Adrenal gland (tissue), 7 donors: Measurements from ENCODE around the genes DLEU7, WDFY2 and ATP7B.

GRCh38 chr13:49998027-49998243 is 1.1 kb downstream of the TRIM13 start:
- PRO-cap, 3 experiments = no peak in any of the 3 experiments
- RAMPAGE, long total RNA, 4 experiments = no peak in any of the 4 experiments
- RRBS = no CpG with 5 or more reads among the region's 3 CpGs

- PRO-cap, 3 experiments = peak in 2 of 3 experiments; most common minus-strand start chr13:50080608 (in 1)
- RAMPAGE, long total RNA, 4 experiments = no peak in any of the 4 experiments
- RRBS = no CpG with 5 or more reads among the region's 17 CpGs
Measured at GRCh38 chr13:50080393-50080759, 65.1 kb downstream of the KCNRG start.

DNA sequence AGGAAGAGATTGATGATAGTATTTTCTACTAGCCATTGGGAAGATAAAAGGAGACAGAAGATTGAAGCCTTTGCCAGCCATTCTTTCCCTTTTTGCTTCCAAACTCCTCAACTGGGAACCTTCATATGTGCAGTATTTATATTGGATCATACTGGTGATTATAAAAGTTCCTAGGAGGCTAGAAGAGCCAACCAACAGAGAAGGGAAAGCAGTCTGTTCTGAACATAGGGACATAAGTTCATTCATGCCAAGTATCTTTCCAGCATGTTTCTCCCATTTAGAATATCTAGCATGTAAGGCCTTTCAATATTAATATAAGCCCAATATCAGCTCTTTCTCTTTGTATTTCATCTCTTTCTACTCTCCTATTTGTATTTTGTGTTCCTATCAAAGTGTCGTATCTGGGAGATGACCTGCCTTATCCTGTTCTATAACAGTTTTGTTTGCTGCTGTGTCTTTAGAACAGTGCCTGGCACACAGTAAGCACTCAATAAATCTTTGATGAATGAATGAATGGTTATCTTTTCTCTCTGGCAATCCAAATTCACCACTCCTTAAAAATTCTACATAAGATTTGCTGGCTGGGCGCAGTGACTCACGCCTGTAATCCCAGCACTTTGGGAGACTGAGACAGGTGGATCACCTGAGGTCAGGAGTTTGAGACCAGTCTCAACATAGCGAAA is 89.7 kb downstream of the KCNRG start:
- PRO-cap, 3 experiments = no peak in any of the 3 experiments
- RAMPAGE, long total RNA, 4 experiments = no peak in any of the 4 experiments
- RRBS = no CpG with 5 or more reads among the region's 4 CpGs

GRCh38 chr13:50119523-50120116 is 104.4 kb downstream of the KCNRG start:
- PRO-cap, 3 experiments = no peak in any of the 3 experiments
- RAMPAGE, long total RNA, 4 experiments = no peak in any of the 4 experiments
- RRBS = no CpG with 5 or more reads among the region's 4 CpGs

DNA sequence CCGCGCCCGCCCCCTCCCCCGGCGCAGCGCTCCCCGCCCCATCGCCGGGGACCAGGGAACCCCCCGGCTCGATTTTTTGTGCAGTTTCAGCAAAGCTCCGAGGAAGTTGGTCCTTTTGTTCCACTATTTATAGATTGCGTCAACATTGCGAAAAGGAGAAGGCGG is 110.1 kb downstream of the KCNRG start:
- PRO-cap, 3 experiments = peak in 3 of 3 experiments; most common plus-strand start position 41 of the sequence (in 1); most common minus-strand start position 102 of the sequence (in 2)
- RAMPAGE, long total RNA, 4 experiments = no peak in any of the 4 experiments
- RRBS = no CpG with 5 or more reads among the region's 15 CpGs

DNA sequence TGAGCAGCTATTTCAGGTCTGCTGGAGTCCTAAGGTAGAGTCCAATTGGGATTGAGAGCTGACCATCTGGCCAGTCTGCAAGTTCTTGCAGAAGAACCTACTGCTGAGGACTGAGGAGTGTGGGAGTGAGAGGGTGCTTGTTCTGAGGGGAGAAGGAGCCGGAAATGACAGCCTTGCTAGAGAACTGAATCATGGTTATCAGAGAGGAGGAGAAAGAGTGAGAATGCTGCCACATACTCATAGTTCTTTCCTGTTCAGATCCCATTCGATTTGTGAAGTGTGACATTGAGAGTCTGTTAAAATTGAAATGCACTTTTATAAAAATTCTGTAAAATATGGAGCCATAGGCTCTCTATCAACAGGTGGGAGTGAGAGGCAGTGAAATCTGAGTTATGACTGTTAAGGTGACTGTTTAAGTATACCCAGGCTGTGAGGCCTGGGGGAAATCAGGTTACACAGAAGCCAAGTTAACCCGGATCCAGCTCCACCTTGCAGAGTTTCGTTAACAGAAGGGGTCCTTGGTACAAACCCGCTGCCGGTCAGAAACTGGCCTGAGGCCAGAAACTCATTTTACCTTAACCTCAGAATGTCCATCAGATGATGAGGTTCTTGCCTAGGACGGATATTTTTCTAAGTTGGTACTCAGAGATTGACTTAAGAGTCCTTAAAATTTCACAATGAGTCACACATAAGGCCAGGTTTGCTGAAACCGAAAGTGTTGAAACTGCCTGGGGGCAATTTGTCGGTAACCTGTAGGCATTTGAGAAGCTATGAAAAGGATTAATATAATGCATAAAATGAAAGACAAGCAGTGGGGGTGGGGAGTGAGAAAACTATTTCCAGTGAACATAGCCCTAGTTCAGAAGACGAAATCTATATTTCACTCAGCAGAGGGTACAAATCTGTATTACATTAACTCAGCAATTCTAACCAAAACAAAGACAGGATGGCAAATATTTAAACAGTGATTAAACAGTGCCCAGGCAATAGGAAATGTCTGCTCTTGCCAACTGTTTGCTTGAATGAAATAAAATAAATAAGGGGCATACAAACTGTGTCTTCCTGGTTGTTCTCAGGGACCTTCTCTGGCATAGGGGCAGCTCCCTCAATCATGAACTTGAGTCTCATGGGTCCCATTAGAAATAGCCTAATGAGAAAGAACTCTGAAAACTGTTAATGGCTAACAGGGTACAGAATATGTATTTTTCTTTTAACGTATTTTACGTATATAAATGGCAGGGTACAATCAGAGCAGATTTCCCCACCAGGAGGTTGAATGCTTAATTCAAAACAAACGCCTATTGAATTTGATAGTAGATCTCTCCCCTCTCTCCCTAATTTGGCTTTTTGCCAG is 350.6 kb downstream of the KCNRG start:
- PRO-cap, 3 experiments = no peak in any of the 3 experiments
- RAMPAGE, long total RNA, 4 experiments = no peak in any of the 4 experiments
- RRBS = 11% methylated on average over 4 of the region's 13 CpGs

DNA sequence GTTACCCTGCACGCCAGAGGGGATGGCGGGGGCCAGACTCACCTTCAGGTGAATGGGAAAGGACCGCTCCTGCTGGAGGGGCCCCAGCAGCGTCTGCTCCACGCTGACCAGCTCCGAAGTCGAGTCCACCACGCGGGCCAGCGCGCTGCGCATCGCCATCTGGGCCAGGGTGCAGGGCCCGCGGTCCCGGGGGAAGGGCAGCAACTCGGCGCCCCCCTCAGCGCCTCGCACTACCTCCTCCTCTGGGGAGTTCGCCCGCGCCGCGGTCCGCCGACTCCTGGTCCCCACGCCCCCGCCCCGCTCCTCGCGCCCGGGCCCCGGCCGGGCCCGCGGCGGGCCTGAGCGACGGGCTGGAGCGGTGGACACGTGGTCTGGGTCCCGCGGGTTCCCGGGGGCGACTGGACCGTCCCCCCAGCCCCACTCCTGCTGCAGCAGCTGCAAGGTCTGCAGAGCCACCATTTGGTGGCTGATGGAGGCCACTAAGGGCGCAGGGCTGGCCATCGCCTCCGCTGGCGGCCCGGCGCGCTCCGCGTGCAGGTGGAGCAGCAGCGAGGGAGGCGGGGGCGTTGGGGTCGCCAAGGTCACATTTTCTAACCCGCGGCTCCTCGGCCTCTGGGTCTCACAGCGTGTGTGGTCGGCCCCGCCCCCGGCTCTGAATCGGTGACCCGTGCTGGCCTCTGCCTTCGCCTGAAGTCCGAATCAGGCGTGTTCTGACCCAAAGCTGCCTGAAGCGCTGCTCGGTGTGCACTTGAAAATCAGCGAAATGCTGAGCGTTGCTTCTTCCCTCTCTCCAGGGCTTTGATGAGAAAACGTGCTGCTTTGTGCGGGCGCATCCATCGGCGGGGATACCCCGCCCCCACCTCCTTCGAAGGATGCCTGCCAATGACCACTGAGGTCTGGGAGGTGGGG is at the start of gene DLEU7:
TSS of gene DLEU7 (minus strand) at position 547 of the 909 bp plus-strand sequence.
- PRO-cap, 3 experiments = no peak in any of the 3 experiments
- RAMPAGE, long total RNA, 4 experiments = no peak in any of the 4 experiments
- RRBS = 7% methylated on average over 11 of the region's 83 CpGs

- PRO-cap, 3 experiments = no peak in any of the 3 experiments
- RAMPAGE, long total RNA, 4 experiments = no peak in any of the 4 experiments
- RRBS = no CpG with 5 or more reads among the region's 10 CpGs
Measured at GRCh38 chr13:50982372-50982750, 72.8 kb downstream of the RNASEH2B start.

GRCh38 chr13:51174576-51175495 is 47.4 kb upstream of the FAM124A start:
- PRO-cap, 3 experiments = no peak in any of the 3 experiments
- RAMPAGE, long total RNA, 4 experiments = no peak in any of the 4 experiments
- RRBS = 94% methylated on average over 1 of the region's 19 CpGs

- PRO-cap, 3 experiments = no peak in any of the 3 experiments
- RAMPAGE, long total RNA, 4 experiments = start-site peak on the minus strand in 1 of 4 experiments, at chr13:51378348-51378352 at its widest, 22 reads per replicate
- RRBS = no CpG with 5 or more reads among the region's 3 CpGs
Measured at GRCh38 chr13:51378058-51378513, 38.6 kb downstream of the SERPINE3 start.

DNA sequence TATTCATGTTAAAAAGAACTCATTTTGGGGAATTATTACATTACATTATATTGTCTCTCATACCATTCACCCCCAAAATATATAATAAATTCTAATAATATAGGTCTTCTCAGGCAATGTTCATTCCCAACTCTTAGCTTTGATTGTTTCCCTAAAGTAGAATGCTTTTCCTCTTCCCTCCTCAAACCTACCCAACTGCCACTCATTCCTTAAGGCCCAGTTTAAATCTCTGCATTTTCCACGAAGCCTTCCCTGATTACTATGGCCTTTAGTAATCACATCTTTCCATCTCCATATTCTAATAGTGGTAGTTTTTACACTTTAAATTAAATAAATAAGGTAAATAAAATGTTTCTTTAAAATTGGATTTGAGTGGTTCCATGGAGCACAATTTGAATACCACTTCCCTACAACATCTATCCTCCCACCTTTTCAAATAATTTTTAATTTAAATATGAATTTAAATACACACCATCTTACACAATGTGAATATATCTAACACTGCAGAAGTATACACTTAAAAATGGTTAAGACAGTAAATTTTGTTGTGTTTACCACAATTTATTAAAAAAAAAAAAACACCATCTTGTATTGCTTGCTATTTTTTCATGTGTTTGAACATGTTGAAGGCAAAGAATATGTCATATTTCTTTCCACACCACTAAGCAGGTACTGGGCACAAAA is 20.8 kb downstream of the INTS6 start:
- PRO-cap, 3 experiments = no peak in any of the 3 experiments
- RAMPAGE, long total RNA, 4 experiments = no peak in any of the 4 experiments
- RRBS = no CpG with 5 or more reads among the region's 1 CpG

DNA sequence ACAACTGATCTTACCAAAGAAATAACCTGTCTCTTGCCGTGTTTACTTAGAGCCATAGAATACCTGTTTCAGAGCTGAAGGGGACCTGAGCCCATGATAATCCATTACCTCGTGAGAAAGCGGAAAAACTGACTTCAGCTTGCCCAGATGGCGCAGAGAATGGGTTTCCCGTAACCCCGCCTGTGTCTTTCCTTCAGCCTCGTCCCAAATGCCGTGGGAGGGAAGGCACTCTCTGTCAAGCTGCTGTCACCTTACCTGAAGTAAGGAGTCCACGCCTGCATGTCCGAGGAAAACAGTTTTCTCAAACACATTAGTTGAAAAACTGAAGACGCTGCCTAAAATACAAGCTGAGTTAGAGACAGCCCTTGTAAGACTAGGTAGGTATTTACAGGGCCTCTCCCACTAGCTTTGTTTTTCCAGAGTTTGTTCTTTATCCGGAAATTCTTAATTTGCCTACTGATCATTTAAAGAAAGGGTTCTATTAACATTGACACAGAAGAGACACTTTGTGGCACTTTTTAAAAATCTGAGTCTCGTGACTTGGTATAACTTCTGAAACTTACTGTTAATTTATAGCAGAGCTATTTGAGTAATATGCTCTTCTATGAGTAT is 1.2 kb upstream of the INTS6 start:
- PRO-cap, 3 experiments = peak in 3 of 3 experiments; most common plus-strand start position 185 of the sequence (in 1); most common minus-strand start position 161 of the sequence (in 3)
- RAMPAGE, long total RNA, 4 experiments = no peak in any of the 4 experiments
- RRBS = no CpG with 5 or more reads among the region's 13 CpGs

GRCh38 chr13:51551981-51552572 is 32.2 kb upstream of the WDFY2 start:
- PRO-cap, 3 experiments = peak in 1 of 3 experiments; most common plus-strand start chr13:51552337 (in 1); most common minus-strand start chr13:51552174 (in 1)
- RAMPAGE, long total RNA, 4 experiments = no peak in any of the 4 experiments
- RRBS = no CpG with 5 or more reads among the region's 3 CpGs

DNA sequence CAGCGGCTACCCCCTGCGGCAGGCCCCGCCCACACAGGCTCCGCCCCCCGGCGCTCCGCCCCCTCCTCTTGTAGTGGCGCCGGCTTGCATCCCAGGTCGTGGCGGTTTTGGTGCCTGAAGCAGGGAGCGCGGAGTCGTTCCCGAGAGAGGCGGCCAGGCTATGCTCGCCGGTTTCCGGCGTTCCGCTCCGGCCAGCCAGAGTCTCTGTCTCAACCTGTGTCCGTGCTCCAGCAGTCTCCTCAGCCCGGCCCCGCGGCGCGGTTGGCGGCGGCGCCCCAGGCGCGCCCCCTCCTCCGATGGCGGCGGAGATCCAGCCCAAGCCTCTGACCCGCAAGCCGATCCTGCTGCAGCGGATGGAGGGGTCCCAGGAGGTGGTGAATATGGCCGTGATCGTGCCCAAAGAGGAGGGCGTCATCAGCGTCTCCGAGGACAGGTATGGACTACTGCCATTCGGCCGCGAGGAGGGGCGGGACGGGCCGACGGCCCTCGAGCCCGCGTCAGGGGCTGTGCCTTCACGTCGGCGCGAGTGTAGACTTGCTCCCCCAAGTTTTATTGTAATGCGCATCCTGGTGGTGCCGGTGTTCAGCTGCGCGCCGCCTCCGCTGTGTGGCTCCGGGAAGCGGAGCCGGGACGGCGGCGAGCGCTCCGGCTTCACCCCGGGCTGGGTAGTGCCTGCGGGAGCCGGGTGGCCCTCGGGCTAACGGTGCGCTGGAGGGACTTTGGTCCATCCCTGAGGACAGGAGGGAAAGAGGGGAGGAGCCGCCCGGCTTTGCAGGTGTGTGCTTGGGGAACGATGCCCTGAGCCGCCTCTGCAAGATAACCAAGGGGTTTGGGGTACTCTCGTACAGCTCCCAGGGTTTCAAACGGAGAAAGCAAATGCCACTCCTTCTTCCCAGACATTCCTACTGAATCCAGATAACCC is at the start of gene WDFY2:
TSS of gene WDFY2 (plus strand) at position 71 of the 922 bp plus-strand sequence.
- PRO-cap, 3 experiments = peak in 3 of 3 experiments; most common plus-strand start position 104 of the sequence (in 2); most common minus-strand start position 442 of the sequence (in 2)
- RAMPAGE, long total RNA, 4 experiments = start-site peak on the plus strand in 3 of 4 experiments, centred at positions 108 to 111 of the sequence, 269 to 564 reads per replicate
- RRBS = 2% methylated on average over 28 of the region's 84 CpGs

- PRO-cap, 3 experiments = peak in 3 of 3 experiments; most common plus-strand start chr13:51585434 (in 2); most common minus-strand start chr13:51585469 (in 3)
- RAMPAGE, long total RNA, 4 experiments = no peak in any of the 4 experiments
- RRBS = no CpG with 5 or more reads among the region's 10 CpGs
Measured at GRCh38 chr13:51585314-51585978, 1.2 kb downstream of the WDFY2 start.

GRCh38 chr13:51851189-51851600 is 6.2 kb upstream of the TMEM272 start:
- PRO-cap, 3 experiments = no peak in any of the 3 experiments
- RAMPAGE, long total RNA, 4 experiments = no peak in any of the 4 experiments
- RRBS = no CpG with 5 or more reads among the region's 6 CpGs

- PRO-cap, 3 experiments = no peak in any of the 3 experiments
- RAMPAGE, long total RNA, 4 experiments = no peak in any of the 4 experiments
- RRBS = no CpG with 5 or more reads among the region's 8 CpGs
Measured at GRCh38 chr13:51956282-51956649, 55.0 kb downstream of the ATP7B start.

DNA sequence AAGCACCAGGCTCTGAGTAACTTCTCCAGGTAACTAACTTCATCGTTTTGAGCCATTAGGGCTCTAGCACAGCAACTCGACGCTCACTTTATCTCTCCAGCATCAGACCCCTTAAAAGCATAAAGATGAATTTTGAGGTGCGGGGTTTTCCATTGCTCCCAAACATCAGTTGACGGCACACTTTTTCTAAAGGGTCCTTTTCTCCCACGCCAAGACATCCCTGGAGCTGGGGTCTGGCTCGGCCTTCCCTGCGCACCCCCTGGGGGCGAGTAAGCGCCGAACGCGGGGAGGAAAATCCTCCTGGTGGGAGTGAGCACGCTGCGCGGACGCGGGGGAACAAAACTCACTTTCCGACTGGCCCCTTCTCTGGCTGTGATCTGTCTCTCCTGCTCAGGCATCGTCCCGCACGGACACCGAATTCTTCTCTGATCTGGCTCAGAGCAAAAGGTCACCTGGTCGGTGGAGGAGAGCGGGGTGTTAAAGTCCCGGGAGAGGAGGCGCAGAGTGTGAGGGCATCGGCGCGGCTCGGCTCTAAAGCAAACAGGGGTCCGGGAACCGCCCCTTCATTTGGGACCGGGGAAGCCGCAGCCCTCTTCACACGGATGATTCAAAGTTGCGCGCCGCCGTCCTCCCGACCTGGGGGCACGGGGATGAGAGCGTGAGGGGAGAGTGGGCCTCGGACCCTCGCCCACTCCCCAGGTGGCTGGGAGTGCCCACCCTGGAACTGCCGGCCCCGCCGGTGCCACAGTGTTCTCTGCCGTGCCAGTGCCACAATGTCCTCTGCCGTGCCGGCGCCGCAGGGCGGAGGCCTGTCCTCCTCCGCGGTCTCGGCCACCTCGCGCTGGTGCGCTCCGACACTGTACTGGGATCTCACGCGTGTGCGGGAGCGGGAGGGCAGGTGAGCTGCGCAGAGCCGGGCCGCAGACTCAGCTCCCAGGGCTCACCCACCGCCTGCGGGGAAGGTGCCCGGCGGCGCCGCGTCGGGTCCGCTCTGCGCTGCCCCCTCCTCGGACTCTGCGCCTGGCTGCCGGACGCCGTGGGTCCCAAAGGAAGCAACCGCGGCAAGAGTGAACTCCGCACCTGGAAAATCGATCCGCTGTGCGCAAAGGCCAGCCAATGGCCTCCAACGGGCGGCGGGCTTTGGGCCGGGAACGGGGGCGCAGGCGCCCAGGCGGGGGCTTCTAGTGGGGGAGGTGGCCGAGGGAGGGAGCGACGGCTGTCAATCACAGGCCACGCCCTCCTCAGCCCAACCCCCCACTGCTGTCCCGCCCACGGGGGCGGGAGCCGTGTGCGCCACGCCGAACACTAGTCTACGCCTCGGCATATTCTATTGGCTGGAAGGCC is at the start of gene ATP7B:
TSS of gene ATP7B (minus strand) at position 511 of the 1,344 bp plus-strand sequence.
- PRO-cap, 3 experiments = peak in 3 of 3 experiments; most common plus-strand start position 773 of the sequence (in 1); most common minus-strand start position 756 of the sequence (in 2)
- RAMPAGE, long total RNA, 4 experiments = no peak in any of the 4 experiments
- RRBS = 1% methylated on average over 34 of the region's 110 CpGs

GRCh38 chr13:52158688-52159112 is 697 bp downstream of the NEK3 start:
- PRO-cap, 3 experiments = peak in 3 of 3 experiments; most common plus-strand start chr13:52159016 (in 3)
- RAMPAGE, long total RNA, 4 experiments = no peak in any of the 4 experiments
- RRBS = no CpG with 5 or more reads among the region's 15 CpGs

- PRO-cap, 3 experiments = peak in 3 of 3 experiments; most common plus-strand start chr13:52600432 (in 1); most common minus-strand start chr13:52600392 (in 2)
- RAMPAGE, long total RNA, 4 experiments = start-site peak on the minus strand in 1 of 4 experiments, at chr13:52600344-52600363 at its widest, 5 reads per replicate
- RRBS = 6% methylated on average over 22 of the region's 44 CpGs
Measured at GRCh38 chr13:52600269-52600687, 42.0 kb upstream of the HNRNPA1L2 start.